ENCODE data around the genes RGS2 and CRB1.

- PRO-cap, result bidirectional peak, plus-strand start at chr1:192809041, minus-strand start at chr1:192808904
Measured at GRCh38 chr1:192808965-192809122, at the start of gene RGS2. TSS of gene RGS2 (plus strand) at chr1:192809039.

DNA sequence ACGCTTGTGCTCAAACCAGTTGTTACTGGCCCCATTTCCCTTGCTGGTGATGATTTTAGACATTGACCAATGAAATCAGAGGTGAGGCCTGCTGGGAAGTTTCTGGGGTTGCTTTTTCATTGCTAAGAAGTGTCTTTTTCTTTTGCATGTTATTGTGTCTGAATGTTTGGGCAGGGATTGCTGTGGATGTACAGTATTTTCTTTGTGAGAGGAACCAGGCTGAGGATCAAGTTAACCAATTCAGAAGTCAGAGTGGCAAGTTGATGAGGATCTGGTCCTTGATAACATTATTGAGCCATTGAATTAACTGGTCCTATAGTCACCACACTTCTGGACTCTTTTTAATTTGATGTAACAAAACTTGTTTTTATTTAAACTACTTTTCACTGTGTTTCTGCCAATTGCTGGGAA, 448.2 kb upstream of the B3GALT2 start:
- PRO-cap, result no peak

DNA sequence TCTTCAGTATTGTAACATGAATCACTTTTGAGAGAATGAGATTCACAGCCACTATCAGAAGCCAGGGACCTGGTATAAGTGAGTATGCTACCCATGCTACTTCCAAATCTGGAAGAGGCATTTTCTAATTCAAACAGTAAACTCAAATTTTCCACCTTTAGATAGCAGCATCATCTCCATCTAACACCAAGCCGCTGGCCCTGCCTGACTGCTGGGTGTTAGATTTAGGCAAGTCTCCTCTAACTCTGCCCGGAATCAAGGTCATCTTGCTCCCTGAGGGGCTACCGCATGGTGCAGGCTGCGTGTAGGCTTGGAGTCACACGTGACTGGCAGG, 882.9 kb upstream of the B3GALT2 start:
- PRO-cap, result no peak

GRCh38 chr1:196181217-196181609, 427.0 kb downstream of the KCNT2 start:
- PRO-cap, result no peak

GRCh38 chr1:196393675-196394250, 214.5 kb downstream of the KCNT2 start:
- PRO-cap, result no peak

GRCh38 chr1:196678427-196679141, 26.7 kb downstream of the CFH start:
- PRO-cap, result no peak

- PRO-cap, result no peak
Measured at GRCh38 chr1:196717280-196718447, 57.0 kb upstream of the CFHR3 start.

DNA sequence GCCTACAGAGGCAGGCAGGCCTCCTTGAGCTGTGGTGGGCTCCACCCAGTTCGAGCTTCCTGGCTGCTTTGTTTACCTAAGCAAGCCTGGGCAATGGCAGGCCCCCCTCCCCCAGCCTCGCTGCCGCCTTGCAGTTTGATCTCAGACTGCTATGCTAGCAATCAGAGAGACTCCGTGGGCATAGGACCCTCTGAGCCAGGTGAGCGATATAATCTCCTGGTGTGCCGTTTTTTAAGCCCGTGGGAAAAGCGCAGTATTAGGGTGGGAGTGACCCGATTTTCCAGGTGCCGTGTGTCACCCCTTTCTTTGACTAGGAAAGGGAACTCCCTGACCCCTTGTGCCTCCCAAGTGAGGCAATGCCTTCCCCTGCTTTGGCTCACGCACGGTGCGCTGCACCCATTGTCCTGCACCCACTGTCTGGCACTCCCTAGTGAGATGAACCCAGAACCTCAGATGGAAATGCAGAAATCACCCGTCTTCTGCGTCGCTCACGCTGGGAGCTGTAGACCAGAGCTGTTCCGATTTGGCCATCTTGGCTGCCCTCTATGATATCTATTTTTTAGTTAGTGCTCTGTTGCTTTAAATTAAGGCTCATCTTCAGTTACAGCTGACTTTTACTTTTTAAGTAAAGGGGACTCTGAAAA, 11.9 kb downstream of the CFHR3 start:
- PRO-cap, result unidirectional peak, plus-strand start at position 126 of the sequence; bidirectional peak, plus-strand start at position 351 of the sequence, minus-strand start at position 358 of the sequence; unidirectional peak, minus-strand start at position 547 of the sequence

DNA sequence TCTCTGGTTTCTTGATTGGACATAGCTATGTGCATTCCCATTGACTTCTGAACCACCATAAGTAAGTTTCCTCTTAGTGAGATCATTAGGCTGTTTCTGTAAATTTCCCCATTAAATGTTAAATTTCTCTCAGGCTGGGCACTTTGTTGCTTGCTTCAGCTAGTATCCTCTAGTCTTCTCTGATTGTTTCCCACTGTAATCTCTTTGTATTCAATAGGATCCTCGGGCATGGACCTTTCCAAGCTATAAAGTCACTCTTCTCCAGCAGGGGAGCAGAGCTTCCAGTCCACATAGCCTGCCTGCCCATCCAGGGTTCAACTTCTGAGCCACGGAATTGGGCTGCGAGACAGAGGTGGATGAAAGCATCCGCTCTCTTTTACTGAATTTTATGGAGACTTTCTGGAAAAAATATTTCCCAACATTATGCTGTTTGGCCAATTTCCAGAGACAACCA, 1.2 kb upstream of the CFHR5 start:
- PRO-cap, result no peak

- PRO-cap, result no peak
Measured at GRCh38 chr1:197100594-197101311, 33.7 kb upstream of the F13B start.

DNA sequence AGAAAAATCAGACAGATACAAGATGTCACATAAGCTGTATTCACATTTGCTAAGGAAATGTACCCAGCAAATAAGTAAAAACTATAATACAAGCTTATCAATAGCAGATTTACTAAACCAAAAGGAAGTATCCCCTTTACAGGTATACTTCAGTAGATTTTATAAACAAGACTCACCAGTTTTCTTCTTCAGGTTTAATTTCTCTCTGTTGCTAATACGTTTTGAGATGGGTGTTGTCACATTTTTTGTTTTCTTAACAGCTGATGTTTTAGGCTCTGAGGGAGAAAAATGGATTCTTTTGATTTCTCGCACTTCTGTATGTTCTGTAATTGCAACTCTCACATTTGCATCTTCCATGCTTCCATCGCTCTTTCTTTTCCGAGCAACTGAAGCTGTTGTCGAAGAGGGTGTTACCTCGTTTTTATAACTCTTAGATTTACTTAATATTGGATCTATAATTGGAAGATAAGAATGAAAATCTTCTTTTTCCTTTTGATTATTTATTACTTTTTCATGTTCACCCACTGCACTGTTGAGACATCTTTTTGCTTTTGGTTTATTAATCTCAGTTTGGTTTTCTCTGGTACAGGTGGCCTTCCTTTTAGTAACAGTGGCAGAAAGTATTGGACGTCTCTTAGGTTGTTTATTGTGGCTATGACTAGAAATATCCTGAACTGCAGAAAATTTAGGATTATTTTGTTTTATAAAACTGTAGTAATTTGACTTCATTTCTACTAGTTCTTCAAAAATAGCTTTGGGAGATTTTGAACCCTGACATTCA, 4.1 kb downstream of the ASPM start:
- PRO-cap, result no peak

DNA sequence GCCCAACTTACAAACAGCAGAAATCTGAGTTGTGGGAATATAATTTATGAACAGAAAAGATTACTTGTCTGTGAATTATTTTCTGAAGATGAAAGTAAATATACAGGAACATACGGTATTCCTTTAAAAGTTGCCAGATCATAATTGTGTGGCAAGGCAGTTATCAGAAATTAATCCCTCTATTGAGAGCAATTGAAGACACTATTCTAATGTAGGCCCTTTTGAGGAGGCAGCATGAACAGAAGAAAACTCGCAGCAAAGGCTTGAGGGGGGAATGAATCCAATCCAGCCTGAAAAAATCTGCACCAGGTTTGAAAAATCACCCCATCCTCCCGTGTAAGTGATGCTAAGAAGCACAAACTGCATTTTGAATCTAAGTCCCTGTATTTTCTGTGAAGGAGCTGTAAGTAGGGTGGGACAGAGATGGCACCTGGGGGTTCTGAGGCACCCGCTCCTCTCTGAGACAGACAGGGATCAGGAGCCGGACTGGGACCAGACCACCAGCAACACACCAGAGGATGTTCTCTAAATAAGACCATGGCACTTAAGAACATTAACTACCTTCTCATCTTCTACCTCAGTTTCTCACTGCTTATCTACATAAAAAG, at the start of gene CRB1:
CRB1 (plus strand) TSS at position 377 of the 608 bp plus-strand sequence.
- PRO-cap, result no peak

- PRO-cap, result no peak
Measured at GRCh38 chr1:197917497-197918693, 723 bp downstream of the LHX9 start.

- PRO-cap, result no peak
Measured at GRCh38 chr1:198174047-198174847, 17.4 kb downstream of the NEK7 start.

GRCh38 chr1:198185715-198186168, 28.9 kb downstream of the NEK7 start:
- PRO-cap, result no peak

DNA sequence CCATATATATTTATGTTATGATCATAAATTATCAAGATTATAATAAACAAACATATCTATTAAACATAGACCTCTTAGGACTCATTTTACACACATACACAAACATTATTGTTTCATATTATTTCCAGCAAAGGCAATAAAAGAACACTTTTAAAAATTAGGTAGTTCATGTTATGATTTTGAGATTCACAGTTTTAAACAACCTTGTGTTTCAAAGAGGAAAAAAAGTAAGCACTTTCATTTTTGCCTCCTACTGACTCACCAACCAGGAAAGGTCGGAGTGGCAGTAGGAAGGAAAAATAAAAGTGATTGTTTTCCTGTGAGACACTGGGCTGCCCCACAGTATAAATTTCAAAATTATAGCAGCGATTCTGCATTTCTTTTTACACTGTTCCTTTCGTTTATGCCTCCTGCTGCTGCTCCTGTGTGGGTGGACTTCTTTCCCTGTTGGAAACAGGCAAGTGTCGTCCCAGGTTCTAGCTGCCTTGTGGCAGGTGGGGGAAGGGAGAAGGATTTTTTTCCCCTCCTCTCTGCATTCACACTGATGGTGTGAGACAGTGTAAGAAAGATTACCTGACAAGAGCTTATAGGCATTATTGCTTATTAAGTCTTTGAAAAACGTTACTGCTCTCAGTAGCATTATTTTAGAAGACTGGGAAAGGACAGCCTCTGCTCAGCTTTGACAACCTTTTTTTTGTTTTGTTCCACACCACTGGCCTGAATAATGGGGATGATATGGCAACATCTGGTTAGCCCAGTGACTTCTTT, 77.7 kb downstream of the NEK7 start:
- PRO-cap, result no peak

DNA sequence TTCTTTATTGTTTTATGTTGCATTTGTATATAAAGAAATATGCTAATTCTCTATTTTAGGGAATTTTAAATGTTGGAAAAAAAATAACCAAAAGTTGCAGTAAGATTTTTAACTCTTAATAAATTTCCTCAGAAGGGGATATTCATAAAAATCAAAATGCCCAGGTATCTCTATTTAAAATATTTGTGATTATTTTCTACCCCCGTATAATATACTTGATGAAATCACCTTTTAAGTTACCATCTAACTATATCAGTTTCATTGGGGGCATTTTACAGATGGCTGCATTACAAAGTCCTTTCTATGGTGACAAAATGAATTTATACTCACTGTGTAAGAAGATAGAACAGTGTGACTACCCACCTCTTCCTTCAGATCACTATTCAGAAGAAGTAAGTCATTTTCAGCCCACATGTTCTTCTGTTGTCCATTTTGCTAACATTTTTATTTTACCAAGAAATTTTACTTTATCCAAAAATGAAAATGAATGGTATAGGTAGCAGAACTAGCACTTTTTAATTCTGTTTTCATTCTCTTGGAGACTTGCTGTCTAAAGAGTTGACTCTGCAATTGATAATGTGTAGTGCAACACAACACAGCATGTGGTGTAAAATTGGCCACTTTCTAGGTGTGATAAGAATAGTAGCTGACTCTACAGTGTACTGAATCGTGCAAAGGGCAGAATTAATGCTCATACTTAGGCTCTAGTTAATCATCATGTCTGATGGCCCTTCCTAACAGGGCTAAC, 140.2 kb downstream of the NEK7 start:
- PRO-cap, result no peak

DNA sequence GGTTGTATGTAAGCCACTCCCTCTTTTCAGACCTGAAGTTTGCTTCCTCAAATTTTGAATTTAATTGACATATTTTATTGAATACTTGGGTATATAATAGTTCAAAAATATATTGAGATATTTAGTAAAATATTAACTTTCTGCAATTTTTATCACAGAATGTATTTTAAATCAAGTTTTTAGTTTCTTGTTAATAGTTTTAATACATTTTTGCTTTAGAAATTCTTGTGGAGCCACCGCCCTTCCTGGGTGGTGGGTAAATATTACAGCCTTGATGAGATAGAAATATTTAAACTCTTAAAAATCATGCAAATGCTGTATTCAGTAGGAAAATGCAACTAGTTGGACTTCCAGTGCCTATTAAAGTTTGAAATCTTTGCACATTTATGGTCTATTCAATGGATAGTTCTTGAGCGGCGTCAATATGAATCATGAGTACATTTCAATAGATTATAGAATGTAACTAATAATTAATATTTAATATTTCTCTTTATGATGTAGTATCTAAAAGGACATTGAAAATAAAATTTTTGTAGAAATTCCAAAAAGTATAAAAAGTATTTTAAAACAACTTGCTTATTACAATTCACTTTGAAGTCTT, 1.0 kb downstream of the PTPRC start:
- PRO-cap, result no peak

DNA sequence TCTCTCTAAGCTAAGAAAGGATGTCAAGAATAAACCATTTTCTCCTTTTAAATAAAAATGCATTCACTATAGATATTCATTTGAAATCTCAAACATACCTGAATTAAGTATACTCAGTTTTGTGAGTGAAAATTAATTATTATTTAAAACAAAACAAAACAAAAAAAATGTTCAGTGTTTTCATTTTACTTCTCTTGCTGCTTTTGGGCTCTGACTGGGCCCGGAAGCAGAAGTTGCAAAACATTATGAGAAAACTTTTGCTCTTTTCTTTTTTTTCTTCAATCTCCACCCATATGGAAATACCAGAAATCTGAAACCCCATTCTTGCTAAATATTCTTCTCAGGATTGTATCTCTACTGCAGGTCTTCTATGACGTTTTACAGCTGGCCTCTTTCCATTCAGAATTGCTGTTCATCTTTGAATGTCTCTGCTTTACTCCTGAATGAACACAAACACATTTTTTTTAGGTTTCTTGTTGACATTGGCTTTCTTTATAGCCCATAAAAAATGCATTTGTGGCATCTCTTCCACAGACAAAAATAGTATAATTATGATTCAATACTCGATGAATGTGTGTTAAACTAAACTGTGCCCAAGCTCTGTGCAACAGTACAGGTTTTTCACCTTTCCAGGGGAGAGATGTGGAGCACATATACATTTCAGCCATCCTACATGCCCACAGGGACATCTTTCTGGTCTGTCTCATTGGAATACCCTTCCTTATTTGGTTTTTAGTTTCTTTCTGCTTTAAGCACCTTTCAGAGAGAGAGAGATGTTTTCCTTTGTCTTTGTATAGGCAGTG, 18.7 kb downstream of the PTPRC start:
- PRO-cap, result no peak

DNA sequence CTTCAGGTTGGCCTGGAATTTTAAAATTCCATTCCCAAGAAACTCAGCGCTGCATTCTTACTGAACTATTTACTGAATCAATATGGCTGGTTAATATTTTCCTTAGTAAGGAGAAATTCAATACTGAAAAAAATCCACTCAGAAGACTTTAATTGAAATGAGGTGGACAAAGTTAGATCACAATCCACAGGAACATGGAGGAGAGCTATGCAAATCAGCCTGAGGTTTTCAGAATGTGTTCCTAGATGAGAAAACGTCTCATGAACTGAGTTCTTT, 578.8 kb upstream of the NR5A2 start:
- PRO-cap, result no peak

All from neural crest cell (in vitro differentiated cells).